HepG2 (cell line): ENCODE measurements around a stretch of chr5.

DNA sequence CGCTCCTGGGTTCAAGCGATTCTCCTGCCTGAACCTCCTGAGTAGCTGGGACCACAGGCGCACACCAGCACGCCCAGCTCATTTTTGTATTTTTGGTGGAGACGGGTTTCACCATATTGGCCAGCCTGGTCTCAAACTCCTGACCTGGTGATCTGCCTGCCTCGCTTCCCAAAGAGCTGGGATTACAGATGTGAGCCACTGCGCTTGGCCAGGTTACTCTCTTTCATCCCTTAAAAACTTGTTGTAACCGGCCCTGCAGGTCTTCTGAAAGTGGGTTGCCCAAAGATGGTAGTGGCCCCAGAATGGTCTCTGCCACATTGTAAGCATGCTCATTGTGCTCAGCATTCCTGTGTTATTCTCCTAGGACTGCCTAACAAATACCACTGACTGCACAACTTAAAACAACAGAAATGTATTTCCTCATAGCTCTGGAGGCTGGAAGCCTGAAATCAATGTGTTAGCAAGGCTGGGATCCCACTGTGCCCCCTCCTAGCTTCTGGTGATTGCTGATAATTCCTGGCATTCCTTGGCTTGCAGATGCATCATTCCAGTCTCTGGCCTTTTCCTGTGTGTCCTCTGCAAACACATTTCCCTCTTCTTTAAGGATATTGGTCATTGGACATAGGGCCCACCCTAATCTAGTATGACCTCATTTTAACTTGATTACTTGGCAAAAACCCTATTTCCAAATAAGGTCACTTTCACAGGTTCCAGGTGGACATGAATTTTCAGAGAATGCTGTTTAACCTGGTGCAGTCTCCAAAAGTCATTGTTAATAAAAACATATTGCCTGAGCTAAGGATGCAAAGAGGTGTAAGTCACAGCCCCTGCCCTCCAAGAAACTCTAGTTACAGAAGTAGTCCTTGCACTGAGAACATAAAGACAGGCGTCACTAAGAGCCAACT lies 3.4 kb upstream of the GCNT4 start:
- RRBS, 2 experiments, result no CpG with 5 or more reads among the region's 9 CpGs
CAGE:
- cytosol, long polyA minus RNA, result no peak
- cytosol, long polyA plus RNA, result no peak
- long polyA plus RNA, result no peak
- nucleus, long polyA minus RNA, result no peak
- nucleus, long polyA plus RNA, result no peak

DNA sequence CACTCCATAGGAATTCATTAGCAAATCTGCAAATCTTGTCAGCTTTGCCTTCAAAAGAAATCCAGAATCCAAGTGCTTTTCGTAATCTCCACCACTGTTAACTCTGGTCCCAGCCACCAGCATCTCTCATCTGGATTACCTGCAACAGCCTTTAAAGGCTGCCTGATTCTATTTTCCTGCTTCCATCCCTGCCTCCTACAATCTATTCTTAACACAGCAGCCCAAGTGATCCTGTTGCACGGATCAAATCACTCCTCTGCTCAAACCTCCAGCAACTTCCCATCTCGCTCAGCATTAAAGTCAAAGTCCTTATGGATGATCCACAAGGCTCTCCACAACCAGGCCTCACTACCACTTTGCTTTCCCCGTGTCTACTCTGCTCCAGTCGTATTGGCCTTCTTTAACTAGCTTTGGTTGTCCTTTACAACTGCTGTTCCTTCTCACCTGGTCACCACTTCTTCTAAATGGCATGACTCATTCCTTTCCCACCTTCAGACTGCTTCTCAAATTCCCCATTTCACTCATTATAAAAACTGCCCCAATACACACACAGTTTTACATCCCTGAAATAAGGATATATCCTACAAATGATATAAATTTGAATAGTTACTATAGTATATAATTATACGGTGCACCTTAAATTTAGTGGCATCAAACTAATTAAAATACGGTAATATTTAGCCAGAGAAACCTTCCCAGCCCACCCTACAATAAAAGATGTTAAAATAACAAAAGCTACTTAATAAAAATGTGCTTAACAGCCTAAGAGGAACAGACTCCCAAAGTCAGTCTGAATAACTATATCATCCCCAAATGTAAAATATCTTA lies 30.4 kb downstream of the CERT1 start:
- RRBS, 2 experiments, result no CpG with 5 or more reads among the region's 7 CpGs
CAGE:
- cytosol, long polyA minus RNA, result no peak
- cytosol, long polyA plus RNA, result no peak
- long polyA plus RNA, result no peak
- nucleus, long polyA minus RNA, result no peak
- nucleus, long polyA plus RNA, result no peak

DNA sequence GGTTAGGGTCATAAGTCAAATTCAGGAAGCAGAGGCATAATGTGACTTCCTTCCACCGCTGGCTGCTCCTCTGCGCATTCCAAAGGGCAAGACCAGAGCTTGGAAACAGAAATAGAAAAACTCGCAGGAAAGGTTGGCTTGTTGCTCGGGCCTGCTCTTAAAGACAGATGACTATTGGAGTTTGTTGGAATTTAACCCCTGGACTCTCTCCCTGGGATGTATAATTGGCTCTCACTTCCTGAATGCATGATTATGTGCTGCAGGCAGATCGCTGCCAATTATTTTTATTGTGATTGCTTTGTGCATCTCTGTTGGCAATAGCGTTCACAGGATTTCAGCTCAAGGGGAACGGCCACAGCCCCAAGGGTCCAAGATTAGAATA lies 129.5 kb upstream of the IQGAP2 start:
- RRBS, 2 experiments, result no CpG with 5 or more reads among the region's 7 CpGs
CAGE:
- cytosol, long polyA minus RNA, result no peak
- cytosol, long polyA plus RNA, result no peak
- long polyA plus RNA, result no peak
- nucleus, long polyA minus RNA, result no peak
- nucleus, long polyA plus RNA, result no peak

- RRBS, 2 experiments, result 1 to 3% methylated on average over 3 of the region's 7 CpGs
CAGE:
- cytosol, long polyA minus RNA, result no peak
- cytosol, long polyA plus RNA, result no peak
- long polyA plus RNA, result no peak
- nucleus, long polyA minus RNA, result no peak
- nucleus, long polyA plus RNA, result no peak
Measured at GRCh38 chr5:76372650-76373058, 30.4 kb upstream of the IQGAP2 start.

- RRBS, 2 experiments, result no CpG with 5 or more reads among the region's 24 CpGs
CAGE:
- cytosol, long polyA minus RNA, result no peak
- cytosol, long polyA plus RNA, result no peak
- long polyA plus RNA, result no peak
- nucleus, long polyA minus RNA, result no peak
- nucleus, long polyA plus RNA, result no peak
Measured at GRCh38 chr5:76402252-76402847, 735 bp upstream of the IQGAP2 start.

GRCh38 chr5:76475753-76476696 lies 72.9 kb downstream of the IQGAP2 start:
- RRBS, 2 experiments, result no CpG with 5 or more reads among the region's 6 CpGs
CAGE:
- cytosol, long polyA minus RNA, result no peak
- cytosol, long polyA plus RNA, result no peak
- long polyA plus RNA, result no peak
- nucleus, long polyA minus RNA, result no peak
- nucleus, long polyA plus RNA, result no peak

- RRBS, 2 experiments, result no CpG with 5 or more reads among the region's 6 CpGs
CAGE:
- cytosol, long polyA minus RNA, result no peak
- cytosol, long polyA plus RNA, result no peak
- long polyA plus RNA, result no peak
- nucleus, long polyA minus RNA, result no peak
- nucleus, long polyA plus RNA, result no peak
Measured at GRCh38 chr5:76491953-76492466, 88.9 kb downstream of the IQGAP2 start.

- RRBS, 2 experiments, result no CpG with 5 or more reads among the region's 7 CpGs
CAGE:
- cytosol, long polyA minus RNA, result no peak
- cytosol, long polyA plus RNA, result no peak
- long polyA plus RNA, result no peak
- nucleus, long polyA minus RNA, result no peak
- nucleus, long polyA plus RNA, result no peak
Measured at GRCh38 chr5:76547141-76548396, 75.6 kb downstream of the F2RL2 start.

GRCh38 chr5:77053907-77054314 lies 23.7 kb downstream of the AGGF1 start:
- RRBS, 2 experiments, result no CpG with 5 or more reads among the region's 5 CpGs
CAGE:
- cytosol, long polyA minus RNA, result no peak
- cytosol, long polyA plus RNA, result no peak
- long polyA plus RNA, result no peak
- nucleus, long polyA minus RNA, result no peak
- nucleus, long polyA plus RNA, result no peak

GRCh38 chr5:77282174-77282671 lies 71.7 kb downstream of the PDE8B start:
- RRBS, 2 experiments, result no CpG with 5 or more reads among the region's 4 CpGs
CAGE:
- cytosol, long polyA minus RNA, result no peak
- cytosol, long polyA plus RNA, result no peak
- long polyA plus RNA, result no peak
- nucleus, long polyA minus RNA, result no peak
- nucleus, long polyA plus RNA, result no peak

- RRBS, 2 experiments, result no CpG with 5 or more reads among the region's 4 CpGs
CAGE:
- cytosol, long polyA minus RNA, result no peak
- cytosol, long polyA plus RNA, result no peak
- long polyA plus RNA, result no peak
- nucleus, long polyA minus RNA, result no peak
- nucleus, long polyA plus RNA, result no peak
Measured at GRCh38 chr5:77765532-77766232, 10.5 kb downstream of the TBCA start.

- RRBS, 2 experiments, result no CpG with 5 or more reads among the region's 3 CpGs
CAGE:
- cytosol, long polyA minus RNA, result no peak
- cytosol, long polyA plus RNA, result no peak
- long polyA plus RNA, result no peak
- nucleus, long polyA minus RNA, result no peak
- nucleus, long polyA plus RNA, result no peak
Measured at GRCh38 chr5:77937579-77937870, 161.4 kb upstream of the TBCA start.

DNA sequence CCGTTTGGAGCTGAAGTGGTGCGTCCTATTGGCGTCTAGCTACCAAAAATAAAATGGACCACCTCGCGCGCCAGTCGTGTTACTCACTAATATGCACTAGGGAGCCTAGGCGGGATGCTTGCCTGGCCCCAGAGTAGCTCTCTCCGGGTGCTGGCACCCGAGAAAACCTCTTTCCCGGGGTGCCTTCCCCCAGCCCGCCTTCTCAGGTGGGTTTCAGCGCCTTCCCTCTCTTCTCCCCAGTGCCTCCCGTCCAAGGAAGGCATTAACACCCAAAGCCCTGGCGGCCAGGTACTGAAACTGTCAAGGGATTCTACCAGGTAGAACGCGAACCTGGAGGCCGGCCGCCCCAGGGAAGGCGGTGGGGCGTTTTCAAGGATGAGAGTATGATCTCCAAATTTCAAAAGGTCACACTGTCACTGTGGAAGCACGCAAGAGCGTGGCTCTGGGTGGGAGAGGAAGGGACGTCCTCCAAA lies 1.1 kb upstream of the AP3B1 start:
- RRBS, 2 experiments, result no CpG with 5 or more reads among the region's 24 CpGs
CAGE:
- cytosol, long polyA minus RNA, result no peak
- cytosol, long polyA plus RNA, result no peak
- long polyA plus RNA, result no peak
- nucleus, long polyA minus RNA, result no peak
- nucleus, long polyA plus RNA, result no peak

- RRBS, 2 experiments, result no CpG with 5 or more reads among the region's 1 CpG
CAGE:
- cytosol, long polyA minus RNA, result no peak
- cytosol, long polyA plus RNA, result no peak
- long polyA plus RNA, result no peak
- nucleus, long polyA minus RNA, result no peak
- nucleus, long polyA plus RNA, result no peak
Measured at GRCh38 chr5:78650329-78651000, 1.9 kb upstream of the LHFPL2 start.

- RRBS, 2 experiments, result no CpG with 5 or more reads among the region's 1 CpG
CAGE:
- cytosol, long polyA minus RNA, result no peak
- cytosol, long polyA plus RNA, result no peak
- long polyA plus RNA, result no peak
- nucleus, long polyA minus RNA, result no peak
- nucleus, long polyA plus RNA, result no peak
Measured at GRCh38 chr5:78678206-78678760, 29.7 kb upstream of the LHFPL2 start.

- RRBS, 2 experiments, result no CpG with 5 or more reads among the region's 3 CpGs
CAGE:
- cytosol, long polyA minus RNA, result no peak
- cytosol, long polyA plus RNA, result no peak
- long polyA plus RNA, result no peak
- nucleus, long polyA minus RNA, result no peak
- nucleus, long polyA plus RNA, result no peak
Measured at GRCh38 chr5:78690997-78691693, 42.6 kb upstream of the LHFPL2 start.

GRCh38 chr5:78699462-78700269 lies 51.1 kb upstream of the LHFPL2 start:
- RRBS, 2 experiments, result no CpG with 5 or more reads among the region's 7 CpGs
CAGE:
- cytosol, long polyA minus RNA, result no peak
- cytosol, long polyA plus RNA, result no peak
- long polyA plus RNA, result no peak
- nucleus, long polyA minus RNA, result no peak
- nucleus, long polyA plus RNA, result no peak

GRCh38 chr5:79229590-79230155 lies 6.3 kb upstream of the JMY start:
- RRBS, 2 experiments, result no CpG with 5 or more reads among the region's 9 CpGs
CAGE:
- cytosol, long polyA minus RNA, result no peak
- cytosol, long polyA plus RNA, result no peak
- long polyA plus RNA, result no peak
- nucleus, long polyA minus RNA, result no peak
- nucleus, long polyA plus RNA, result no peak

DNA sequence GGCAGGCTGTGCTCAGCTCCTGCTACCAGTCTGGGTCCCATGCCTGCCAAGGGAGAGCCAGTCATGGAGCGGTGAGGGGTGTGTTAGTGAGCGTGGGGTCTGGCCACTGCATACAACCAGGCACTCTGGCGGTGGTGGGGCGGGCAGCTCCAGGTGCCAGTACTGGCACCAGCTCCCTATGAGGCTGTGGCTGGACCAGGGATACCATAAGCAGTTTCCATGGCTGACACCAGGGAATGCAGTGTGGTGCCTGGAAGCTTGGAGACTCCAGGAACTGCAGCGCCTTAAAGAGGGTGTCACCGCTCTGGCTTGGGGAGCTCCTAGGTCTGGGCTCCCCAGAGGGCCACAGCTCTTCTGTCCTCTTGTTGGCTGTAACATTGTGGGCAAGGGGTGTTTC lies 22.5 kb downstream of the JMY start:
- RRBS, 2 experiments, result no CpG with 5 or more reads among the region's 6 CpGs
CAGE:
- cytosol, long polyA minus RNA, result no peak
- cytosol, long polyA plus RNA, result no peak
- long polyA plus RNA, result no peak
- nucleus, long polyA minus RNA, result no peak
- nucleus, long polyA plus RNA, result no peak

DNA sequence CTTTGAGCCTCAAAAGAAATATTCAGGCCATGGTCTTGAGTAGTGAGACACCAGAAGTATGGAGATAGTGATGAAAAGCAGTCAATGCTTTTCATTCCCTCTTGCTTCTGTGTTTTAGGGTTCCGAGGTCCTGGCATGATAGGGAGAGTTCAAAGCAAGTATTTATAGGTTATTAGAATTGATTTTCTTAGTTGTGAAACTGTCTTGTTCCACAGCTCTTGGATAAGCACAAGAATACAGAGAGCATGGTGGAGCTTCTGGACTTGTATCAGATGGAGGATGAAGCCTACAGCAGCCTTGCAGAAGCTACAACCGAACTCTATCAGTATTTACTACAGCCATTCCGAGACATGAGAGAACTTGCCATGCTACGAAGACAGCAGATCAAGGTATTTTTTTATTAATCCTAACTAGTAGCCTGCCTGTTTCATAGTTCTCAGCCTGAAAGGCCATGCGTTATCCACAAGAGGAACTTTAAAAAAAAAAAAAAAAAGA lies 41.8 kb downstream of the JMY start:
- RRBS, 2 experiments, result no CpG with 5 or more reads among the region's 5 CpGs
CAGE:
- cytosol, long polyA minus RNA, result no peak
- cytosol, long polyA plus RNA, result no peak
- long polyA plus RNA, result no peak
- nucleus, long polyA minus RNA, result no peak
- nucleus, long polyA plus RNA, result no peak